ENCODE measurements around the gene SPRYD3.

DNA sequence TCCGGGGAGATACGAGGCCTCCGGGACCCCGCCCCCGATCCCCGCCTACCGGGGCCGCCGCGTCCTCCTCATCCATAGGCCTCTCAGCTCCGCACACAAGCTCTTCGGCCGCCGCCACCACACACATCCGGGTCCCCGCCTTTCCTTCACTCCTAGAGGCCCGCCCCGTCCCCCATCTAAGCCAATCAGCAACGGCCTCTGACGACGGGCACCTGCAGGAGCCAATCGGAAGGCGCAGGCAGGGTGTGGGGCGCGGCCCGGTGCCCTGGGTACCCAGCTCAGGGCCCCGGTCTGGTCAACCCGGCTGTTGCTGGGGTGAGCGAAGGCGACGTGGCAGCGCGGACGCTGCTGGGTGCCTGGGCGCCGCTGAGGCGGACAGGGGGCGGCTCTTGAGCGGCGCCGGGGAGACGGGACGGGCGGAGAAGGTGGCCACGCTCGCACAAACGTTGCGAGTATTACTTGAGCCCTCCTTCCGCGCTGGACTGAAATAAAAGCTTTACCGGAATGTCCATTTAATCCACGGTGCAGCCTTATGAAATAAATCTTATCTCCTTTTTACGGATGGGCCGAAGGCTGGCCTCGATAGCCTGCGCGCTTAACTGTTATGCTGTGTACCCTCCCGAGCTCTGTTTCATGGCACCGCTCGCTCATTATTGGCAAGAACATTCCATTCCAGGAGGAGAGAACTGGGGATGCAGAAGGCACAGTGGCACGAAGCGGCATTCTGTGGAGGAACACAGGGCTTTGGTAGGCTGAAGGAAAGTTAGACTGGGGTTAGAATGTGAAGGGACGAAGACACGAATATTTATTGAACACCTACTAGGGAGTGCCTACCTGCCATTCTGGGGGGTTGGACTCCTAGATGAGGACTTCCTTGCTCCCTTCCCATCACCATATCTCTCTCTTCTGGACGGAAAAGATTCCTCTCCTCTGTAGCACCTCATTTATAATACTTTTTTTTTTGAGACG, at the start of gene SPRYD3:
Gene SPRYD3, minus strand, starts transcription at position 129 of the 969 bp plus-strand sequence.
- PRO-cap: bidirectional peak, plus-strand start at position 298 of the sequence, minus-strand start at position 119 of the sequence
- RAMPAGE, long total RNA, 2 experiments: start-site peak on the minus strand in 2 of 2 experiments, centred at position 122 of the sequence, 51 to 109 reads per replicate

DNA sequence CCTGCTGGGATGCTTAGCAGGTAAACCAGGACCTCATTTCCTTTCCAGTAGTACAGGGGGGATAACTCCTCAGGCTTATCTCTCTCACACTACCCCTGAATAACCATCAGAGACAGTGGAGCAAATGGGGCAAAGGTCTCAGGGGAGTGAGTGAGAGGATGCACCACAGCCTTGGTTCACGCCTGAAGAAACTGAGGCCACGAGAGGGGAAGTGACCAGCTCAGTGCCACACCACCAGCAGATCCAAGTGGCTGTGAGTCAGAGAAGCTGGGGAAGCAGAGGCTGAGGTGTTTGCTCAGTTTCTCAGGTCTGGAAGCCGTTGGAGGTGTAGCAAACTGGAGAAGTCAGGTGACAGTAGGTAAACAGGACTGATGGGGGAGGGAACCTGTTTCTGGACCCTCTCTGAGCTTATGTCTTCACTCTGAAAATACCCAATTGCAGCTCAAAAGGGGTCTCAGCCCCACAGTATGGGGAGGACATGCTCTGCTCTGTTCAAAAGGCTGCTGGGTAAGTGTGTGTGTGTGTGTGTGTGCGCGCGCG, 9.3 kb upstream of the ITGB7 start:
- PRO-cap: unidirectional peak, minus-strand start at position 245 of the sequence
- RAMPAGE, long total RNA, 2 experiments: no peak in any of the 2 experiments

GRCh38 chr12:53235918-53236352, 3.9 kb upstream of the RARG start:
- PRO-cap: no peak
- RAMPAGE, long total RNA, 2 experiments: no peak in any of the 2 experiments

GRCh38 chr12:53288365-53288696, 7.0 kb upstream of the PFDN5 start:
- PRO-cap: no peak
- RAMPAGE, long total RNA, 2 experiments: no peak in any of the 2 experiments

DNA sequence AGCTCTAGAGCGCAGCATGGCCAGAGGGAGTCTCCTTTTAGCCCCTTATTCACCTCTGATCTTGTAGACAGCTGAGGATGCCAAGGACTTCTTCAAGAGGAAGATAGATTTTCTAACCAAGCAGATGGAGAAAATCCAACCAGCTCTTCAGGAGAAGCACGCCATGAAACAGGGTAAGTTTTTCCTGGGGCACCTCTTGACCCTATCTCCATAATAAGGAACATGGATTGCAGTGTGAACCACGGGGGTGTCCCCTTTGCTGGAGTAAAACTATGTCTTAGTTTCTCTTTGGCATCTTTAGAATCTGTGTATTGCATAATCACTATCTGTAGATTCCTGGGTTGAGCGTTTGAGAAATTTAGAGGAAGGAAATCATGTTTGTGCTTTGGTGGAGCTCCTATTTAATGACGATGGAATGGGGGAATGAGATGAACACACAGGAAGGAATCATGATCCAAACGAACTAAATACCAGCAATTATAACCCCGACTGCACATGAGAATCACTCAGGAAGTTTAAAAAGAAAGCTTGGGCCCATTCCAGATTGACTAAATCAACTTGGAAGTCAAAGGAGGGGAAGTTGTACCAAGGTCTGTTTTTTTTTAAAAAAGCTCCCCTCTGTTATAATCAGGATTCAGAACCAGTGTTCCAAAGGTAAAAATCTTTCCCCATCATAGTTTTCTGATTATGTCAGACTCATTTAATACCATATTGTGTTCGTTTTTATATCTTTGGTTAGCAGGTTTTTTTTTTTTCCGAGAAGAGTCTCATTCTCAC, 1.3 kb upstream of the MYG1 start:
- PRO-cap: no peak
- RAMPAGE, long total RNA, 2 experiments: no peak in any of the 2 experiments

- PRO-cap: no peak
- RAMPAGE, long total RNA, 2 experiments: no peak in any of the 2 experiments
Measured at GRCh38 chr12:53323916-53324419, 2.6 kb upstream of the AAAS start.

DNA sequence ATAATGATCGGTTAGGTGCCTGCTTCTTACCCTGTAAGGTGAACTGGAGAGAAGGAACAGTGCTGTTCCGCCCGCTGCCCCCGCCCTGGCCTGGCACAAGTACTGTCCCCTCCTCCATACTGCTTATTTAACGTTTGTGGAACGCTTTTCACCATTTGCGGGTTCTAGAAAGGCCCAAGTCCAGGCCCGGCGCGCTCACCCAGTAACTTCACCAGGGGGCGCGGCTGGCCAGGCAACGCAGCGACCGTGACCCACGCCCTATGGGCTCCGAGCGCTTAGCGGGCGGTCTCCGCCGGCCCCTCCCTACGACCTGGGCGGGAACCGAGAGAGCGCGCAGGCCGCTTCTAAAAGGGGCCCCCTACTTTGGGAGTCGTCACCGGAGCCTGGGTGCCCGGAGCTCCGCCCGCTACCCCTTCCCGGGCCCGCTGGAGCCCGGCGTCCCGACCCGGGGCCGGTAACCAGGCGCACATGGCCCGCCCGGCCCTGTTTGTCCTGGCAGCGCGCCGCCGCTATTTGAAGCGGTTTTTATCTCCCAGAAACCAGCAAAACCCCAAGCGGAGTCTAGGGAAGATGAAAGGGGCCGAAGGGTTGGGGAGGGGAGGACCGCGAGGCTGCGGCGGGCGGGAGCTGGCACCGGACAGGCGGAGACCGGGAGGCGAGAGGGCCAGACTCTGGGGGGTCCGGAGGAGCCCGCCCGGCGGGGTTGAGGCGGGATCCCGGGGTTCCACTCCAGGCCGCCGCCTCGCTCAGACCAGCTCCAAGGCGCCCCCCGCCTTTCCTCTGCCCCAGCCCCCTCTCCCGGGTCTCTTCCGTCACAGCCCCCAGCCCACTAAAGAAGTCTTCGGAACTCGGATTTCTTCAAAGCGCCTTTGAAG, 3.5 kb upstream of the AAAS start:
- PRO-cap: bidirectional peak, plus-strand start at position 154 of the sequence, minus-strand start at position 118 of the sequence; bidirectional peak, plus-strand start at position 306 of the sequence, minus-strand start at position 210 of the sequence
- RAMPAGE, long total RNA, 2 experiments: no peak in any of the 2 experiments

DNA sequence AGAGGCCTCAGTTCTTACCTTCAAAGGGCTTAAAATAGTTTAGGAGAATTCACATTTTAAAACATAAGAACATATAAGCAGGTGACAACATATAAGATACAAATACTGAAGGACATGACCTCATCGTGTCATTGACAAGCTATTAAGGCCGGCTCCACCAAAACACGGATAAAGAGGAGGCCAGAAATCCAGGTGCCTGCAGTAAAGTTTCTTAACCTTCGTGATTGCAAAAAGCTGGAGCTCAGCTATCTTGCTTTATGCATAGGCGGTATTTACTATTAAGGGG, 1.3 kb upstream of the SP1 start:
- PRO-cap: no peak
- RAMPAGE, long total RNA, 2 experiments: no peak in any of the 2 experiments

DNA sequence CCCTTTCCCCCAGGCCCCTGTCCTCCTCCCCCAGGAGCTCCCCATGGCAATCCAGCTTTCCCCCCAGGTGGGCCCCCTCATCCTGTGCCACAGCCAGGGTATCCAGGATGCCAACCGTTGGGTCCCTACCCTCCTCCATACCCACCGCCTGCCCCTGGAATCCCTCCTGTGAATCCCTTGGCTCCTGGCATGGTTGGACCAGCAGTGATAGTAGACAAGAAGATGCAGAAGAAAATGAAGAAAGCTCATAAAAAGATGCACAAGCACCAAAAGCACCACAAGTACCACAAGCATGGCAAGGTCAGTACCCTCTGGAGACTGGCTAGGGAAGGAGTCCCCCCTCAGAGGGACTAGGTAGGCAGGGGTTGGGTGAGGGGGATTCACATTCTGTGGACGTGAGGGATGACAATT, 1.9 kb downstream of the PRR13 start:
- PRO-cap: no peak
- RAMPAGE, long total RNA, 2 experiments: no peak in any of the 2 experiments

DNA sequence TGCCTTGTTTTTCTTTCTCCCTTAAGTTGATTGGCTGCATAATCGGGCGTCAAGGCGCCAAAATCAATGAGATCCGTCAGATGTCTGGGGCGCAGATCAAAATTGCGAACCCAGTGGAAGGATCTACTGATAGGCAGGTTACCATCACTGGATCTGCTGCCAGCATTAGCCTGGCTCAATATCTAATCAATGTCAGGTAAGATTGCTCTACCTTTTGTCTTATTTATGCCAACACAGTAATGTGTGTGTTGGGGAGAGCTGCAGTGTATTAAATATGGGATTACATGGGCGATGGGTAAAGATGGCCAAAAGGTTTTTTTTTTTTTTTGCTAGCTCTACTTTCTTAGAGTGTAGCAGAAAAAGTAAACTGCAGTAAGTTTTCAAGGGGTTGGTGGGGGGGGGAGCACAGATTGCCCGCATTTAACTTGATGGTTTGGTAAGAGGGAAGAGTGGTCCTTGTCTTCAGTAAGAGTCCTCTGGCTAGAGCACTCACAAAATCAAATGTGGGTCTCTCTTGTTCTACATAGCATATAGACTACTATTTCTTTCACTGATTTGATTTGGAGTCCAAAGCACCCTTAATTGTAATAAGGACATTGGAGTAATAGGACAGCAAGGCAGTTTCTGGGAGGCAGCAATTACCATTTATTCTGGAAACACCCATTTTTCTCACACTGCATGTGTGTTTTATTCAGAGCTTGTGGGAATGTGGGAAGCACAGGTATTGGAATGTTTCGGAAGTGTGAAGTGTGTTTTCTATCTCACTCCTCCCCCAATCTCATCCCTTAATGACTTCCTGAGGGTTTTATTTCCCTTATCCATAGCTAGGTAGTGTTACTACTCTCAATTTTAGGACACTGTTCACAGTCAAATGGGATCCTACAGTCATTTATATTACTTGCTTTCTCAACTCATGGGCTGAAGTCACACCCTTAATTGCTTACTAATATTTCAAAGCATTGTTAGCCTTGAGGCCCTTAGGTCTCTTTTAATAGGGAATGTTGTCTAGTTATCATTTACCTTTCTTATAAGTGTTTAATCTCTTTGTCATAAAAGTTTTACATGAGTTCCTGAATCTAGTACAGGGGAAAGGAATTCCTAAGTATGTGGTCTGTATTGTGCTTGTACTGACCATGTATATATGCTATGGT, 20.1 kb downstream of the PCBP2 start:
- PRO-cap: no peak
- RAMPAGE, long total RNA, 2 experiments: no peak in any of the 2 experiments

DNA sequence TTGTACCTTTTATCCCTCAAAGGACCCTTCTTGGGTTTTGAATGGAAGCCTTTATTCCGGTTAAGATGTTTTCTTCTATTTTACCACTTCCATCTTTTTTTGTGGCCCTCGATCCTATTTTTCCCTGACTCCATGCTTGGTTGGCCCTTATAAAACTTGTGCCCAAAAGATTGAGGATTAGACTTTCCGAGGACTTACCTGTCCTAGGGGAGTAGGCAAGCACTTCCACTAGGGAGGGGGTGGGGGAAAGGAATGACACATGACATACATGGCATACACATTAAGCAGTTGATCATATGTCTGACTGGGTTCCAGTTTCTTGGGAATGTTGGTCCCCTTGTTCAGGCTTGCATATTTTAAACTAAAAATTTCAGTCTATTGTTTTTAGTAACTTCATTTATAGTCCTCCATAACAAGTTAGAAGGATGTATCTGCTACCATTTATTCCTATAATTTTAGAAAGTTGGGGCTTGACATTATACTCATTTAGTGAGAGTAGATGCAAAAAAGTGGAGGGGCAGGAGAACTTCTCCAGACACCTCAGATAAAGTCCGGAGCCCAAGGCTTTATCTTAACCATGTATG, 19.3 kb downstream of the MAP3K12 start:
- PRO-cap: no peak
- RAMPAGE, long total RNA, 2 experiments: no peak in any of the 2 experiments

- PRO-cap: no peak
- RAMPAGE, long total RNA, 2 experiments: no peak in any of the 2 experiments
Measured at GRCh38 chr12:53496022-53496631, 3.1 kb downstream of the MAP3K12 start.

GRCh38 chr12:53664915-53665703, 10.8 kb downstream of the ATP5MC2 start:
- PRO-cap: no peak
- RAMPAGE, long total RNA, 2 experiments: no peak in any of the 2 experiments

- PRO-cap: no peak
- RAMPAGE, long total RNA, 2 experiments: no peak in any of the 2 experiments
Measured at GRCh38 chr12:53674838-53675367, 980 bp downstream of the ATP5MC2 start.

GRCh38 chr12:53696822-53697187, 20.9 kb upstream of the ATP5MC2 start:
- PRO-cap: no peak
- RAMPAGE, long total RNA, 2 experiments: no peak in any of the 2 experiments

DNA sequence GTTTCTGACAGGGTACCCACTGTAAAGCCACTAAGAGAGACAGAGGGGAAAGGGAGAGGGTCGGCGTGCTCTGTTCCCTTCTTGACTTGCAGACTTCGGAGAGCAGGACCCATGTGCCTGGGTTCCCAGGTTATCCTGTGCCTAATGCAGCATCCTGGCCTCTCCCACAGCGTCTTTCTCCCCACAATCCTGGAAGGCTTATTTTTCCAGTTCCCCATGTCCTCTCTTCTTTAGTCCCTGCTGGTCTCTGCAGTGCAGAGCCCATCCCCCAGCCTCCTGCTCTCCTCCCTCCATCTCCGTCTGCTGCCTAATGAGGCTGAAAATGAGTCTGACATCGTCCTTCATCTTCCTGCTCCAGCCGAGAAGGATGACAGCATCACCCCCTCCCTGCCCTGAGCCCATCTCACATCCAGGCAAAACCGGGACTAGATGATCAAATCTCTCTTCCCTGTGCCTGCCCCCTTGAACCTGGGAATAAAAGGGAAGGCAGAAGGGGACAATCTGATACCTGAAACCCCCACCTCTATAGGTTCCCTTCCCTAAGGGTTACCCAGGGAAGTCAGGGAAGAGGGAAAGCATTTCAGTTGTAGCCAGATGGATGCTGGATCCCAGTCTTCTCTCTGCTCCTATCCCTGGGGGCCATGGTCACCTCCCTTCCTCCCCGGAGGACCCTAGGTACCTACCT, 15.0 kb downstream of the CALCOCO1 start:
- PRO-cap: no peak
- RAMPAGE, long total RNA, 2 experiments: no peak in any of the 2 experiments

DNA sequence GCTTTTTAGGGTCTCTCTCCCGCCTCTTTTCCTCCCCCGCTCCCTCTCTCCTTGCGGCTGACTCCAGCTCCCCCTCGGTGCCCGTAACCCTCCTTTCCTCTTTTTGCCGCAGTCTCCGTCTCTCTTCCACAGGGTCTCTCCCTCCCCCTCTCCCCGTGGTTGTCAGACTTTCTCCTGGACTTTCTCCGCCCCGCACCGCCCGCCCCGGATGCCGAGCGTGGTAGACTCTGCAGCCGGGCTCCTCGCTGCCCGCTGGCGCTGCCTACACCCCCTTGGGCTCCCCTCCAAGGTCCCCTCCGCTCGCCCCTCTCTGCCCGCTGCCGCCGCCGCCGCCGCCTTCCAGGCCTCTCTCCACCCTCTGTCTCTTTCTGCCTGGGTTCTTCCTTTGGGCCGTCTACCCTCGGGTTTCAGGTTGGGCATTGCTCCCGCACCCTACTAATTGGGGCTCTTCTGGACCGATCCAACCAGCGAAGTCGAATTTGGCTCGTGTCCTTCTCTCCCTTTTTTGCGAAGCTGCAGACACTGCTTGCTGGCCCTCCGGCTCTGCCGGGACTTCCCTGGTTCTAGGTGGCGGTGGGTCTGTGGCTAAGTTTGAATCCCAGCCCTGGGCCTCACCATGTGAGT, 24.7 kb upstream of the CALCOCO1 start:
- PRO-cap: no peak
- RAMPAGE, long total RNA, 2 experiments: no peak in any of the 2 experiments

DNA sequence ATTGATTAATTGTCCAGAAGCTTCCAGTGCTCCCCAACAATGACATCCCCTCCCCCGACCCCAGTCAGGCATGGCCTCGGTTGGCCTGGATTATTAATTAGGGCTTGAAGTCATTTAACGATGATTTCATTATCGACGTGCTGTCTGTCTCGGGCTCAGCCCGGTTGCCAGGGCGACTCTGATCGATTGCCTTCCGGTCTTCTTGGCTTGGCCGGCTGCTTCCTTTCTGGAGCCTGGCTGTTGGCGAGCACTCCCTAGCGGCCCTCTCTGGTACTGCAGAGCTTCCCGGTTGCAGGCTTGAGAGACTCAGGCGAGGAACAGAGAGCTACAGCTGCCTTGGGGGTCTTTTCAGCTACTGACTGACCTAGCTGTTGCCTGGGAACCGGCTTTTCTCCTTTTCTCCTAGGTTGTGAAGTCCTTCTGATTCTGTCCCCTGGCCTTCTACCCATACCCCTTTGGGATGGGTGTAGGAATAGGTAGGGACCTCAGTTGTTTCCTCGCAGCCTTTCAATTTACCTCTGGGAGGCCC, 29.9 kb upstream of the CALCOCO1 start:
- PRO-cap: no peak
- RAMPAGE, long total RNA, 2 experiments: no peak in any of the 2 experiments

DNA sequence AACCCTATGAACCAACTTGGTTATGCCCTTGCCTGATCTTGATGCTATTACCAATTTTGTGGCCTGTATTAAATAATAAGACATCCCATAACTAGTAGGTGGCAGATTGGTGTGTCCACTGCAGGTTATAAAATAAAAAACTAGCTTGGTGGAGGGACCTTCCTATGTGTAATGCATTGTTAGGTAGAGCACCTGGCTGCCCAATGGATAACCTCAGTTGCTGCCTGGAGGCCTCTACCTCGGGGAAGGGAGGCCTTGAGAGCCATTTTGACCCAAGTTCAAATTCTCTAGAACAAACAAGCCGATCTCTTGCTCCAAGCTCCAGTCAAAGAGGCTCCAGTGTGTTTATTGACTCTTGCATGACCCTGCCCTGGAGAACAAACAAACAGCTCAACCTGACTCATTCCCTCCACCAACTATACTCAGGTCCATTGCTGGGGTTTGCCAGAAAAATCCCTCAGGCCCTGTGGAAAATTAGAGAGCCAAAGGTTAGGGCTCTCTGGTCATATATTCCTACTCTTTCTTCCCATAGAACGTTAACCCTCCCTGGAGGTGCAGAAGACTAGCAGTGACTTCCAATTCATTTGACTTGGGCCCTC, 98.0 kb upstream of the CALCOCO1 start:
- PRO-cap: no peak
- RAMPAGE, long total RNA, 2 experiments: no peak in any of the 2 experiments

- PRO-cap: unidirectional peak, minus-strand start at chr12:53952453
- RAMPAGE, long total RNA, 2 experiments: no peak in any of the 2 experiments
Measured at GRCh38 chr12:53952358-53952631, 2.4 kb upstream of the HOXC12 start.